ENCODE measurements around a stretch of chr15.

DNA sequence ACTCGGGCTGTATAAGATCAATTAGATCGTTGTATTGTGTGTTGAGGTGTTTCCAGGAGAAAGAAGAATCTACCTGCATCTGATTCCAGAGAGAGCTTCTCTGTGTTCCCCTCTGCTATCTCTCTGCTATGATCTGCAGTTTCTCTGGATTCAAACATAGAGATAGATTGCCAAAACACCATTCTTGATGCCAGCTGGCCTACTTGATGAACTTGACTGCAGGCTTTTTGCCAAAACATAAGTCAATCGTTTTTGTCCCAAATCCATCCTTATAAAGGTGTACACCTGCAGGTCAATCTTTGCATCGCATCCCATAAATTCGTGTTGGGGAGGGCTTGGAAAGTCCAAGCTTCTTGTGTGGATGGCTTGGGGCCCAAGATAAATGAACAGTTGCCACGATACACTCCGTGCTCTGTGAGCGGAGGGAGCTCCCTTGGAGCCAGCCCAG lies 2.8 kb downstream of the CERS3 start:
- PRO-cap, 2 experiments: peak in 1 of 2 experiments; most common plus-strand start position 181 of the sequence (in 1); most common minus-strand start position 135 of the sequence (in 1)

DNA sequence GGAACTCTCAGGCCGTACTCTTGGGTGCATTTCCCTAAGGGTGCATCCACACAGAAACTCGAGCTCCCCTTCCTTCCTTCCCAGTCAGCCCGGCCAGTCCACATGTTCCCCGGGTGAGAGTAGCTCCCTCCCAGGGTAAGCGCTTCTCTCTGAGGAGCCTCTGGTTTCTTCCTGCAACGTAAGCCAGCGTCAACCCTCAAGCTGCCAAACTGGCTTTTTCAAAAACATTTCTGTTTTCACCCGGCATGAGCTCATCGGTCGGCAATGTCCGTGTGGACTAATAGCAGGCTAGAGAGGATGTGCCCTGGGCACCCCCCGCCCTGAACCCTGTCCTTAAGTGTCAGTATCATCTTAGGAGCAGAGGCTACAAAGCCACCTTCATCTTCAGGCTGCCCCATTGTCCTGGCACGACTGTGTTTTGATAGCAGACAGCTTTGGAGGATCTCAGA lies 9.7 kb downstream of the ALDH1A3 start:
- PRO-cap, 2 experiments: no peak in any of the 2 experiments

GRCh38 chr15:100928714-100929492 lies 9.7 kb downstream of the LRRK1 start:
- PRO-cap, 2 experiments: no peak in any of the 2 experiments

GRCh38 chr15:100929528-100930236 lies 10.5 kb downstream of the LRRK1 start:
- PRO-cap, 2 experiments: no peak in any of the 2 experiments

DNA sequence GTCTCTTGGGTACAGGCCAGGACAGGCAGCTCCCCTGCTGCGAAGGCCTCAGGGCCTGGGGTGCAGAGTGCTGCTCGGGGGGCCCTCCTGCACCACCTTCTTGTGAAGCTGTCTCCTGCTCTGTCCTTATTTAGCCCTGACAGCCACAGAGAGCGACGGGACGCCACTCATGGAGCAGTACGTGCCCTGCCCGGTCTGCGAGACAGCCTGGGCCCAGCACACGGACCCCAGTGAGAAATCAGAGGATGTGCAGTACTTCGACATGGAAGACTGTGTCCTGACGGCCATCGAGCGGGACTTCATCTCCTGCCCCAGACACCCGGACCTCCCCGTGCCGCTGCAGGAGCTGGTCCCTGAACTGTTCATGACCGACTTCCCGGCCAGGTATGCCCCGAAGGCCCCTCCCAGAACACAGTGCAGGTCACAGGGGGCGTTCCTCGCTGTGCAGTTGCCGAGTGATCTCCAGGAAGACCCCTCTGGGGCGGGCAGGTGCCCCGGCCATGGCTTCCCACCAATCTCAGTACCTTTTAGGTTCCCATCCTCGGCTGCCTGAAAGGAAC lies 132.5 kb downstream of the LRRK1 start:
- PRO-cap, 2 experiments: no peak in any of the 2 experiments

DNA sequence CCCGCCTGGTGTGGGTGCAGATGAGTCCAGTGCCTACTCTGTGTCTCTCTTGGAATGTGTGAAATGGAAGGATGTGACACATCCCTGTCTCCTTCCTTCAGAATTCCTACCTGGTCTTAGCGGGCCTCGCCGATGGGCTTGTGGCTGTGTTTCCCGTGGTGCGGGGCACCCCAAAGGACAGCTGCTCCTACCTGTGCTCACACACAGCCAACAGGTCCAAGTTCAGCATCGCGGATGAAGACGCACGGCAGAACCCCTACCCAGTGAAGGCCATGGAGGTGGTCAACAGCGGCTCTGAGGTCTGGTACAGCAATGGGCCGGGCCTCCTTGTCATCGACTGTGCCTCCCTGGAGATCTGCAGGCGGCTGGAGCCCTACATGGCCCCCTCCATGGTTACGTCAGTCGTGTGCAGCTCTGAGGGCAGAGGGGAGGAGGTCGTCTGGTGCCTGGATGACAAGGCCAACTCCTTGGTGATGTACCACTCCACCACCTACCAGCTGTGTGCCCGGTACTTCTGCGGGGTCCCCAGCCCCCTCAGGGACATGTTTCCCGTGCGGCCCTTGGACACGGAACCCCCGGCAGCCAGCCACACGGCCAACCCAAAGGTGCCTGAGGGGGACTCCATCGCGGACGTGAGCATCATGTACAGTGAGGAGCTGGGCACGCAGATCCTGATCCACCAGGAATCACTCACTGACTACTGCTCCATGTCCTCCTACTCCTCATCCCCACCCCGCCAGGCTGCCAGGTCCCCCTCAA lies 146.3 kb downstream of the LRRK1 start:
- PRO-cap, 2 experiments: no peak in any of the 2 experiments

- PRO-cap, 2 experiments: no peak in any of the 2 experiments
These were observed 165.4 kb downstream of the CHSY1 start for GRCh38 chr15:101086301-101086933.

DNA sequence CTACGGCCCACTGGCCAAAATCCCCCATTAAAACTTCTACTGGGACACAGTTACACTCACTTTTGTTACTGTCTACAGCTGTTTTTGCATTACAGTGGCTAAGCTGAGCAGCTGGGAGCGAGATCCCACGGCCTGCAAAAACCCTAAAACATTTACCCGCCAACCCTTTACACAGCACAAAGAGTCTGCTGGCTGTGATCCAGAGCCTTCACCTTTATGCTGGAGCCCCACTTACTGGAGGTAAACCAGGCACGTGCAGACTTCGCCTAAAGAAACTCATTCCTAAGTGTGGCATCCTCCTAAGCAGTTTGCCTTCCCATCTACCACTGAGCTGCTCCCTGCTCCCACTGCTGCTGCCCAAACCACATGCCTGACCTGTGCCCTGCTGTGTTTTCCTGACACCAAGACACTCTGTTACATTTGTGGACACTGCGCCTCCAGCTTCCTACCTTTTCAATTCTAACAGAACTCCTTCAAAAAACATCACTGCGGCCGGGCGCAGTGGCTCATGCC lies 53.1 kb downstream of the CHSY1 start:
- PRO-cap, 2 experiments: no peak in any of the 2 experiments

GRCh38 chr15:101207794-101208328 lies 44.0 kb downstream of the CHSY1 start:
- PRO-cap, 2 experiments: no peak in any of the 2 experiments

- PRO-cap, 2 experiments: no peak in any of the 2 experiments
These were observed 8.3 kb downstream of the CHSY1 start for GRCh38 chr15:101243273-101244228.

- PRO-cap, 2 experiments: no peak in any of the 2 experiments
These were observed 3.7 kb downstream of the CHSY1 start for GRCh38 chr15:101247907-101248740.

- PRO-cap, 2 experiments: no peak in any of the 2 experiments
These were observed 39.3 kb upstream of the SNRPA1 start for GRCh38 chr15:101334341-101334787.

GRCh38 chr15:101398198-101398912 lies 91.2 kb downstream of the PCSK6 start:
- PRO-cap, 2 experiments: no peak in any of the 2 experiments

DNA sequence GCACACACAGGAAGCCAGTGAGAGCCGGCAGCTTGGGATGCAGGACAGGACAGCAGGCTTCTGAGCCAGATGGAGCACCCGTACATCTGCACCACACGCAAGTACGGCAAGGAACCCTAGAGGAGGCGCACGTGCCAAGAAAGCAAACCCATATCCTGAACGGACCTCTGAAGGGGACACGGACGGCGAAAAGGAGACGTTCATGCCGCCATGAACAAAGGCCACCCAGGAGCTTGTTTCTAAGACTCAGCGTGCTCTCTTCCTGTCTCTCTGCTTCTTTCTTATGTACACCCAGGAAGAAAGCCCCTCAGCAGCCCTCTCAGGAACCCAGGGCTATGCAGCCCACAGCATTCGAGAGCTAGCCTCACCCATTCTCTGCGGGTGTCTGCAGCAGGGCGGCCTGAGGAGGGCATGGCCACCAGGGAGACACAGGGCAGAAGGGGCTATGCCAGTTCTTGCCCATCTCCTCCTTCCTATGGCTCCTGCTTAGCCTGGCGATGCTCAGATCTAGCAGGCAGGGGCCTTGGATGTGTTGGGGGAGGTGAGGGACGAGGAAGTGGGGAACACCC lies 81.4 kb downstream of the PCSK6 start:
- PRO-cap, 2 experiments: no peak in any of the 2 experiments

GRCh38 chr15:101500708-101501122 lies 11.2 kb upstream of the PCSK6 start:
- PRO-cap, 2 experiments: no peak in any of the 2 experiments

- PRO-cap, 2 experiments: no peak in any of the 2 experiments
These were observed 34.2 kb upstream of the PCSK6 start for GRCh38 chr15:101523552-101524270.

GRCh38 chr15:101782051-101782460 lies 21.3 kb upstream of the OR4F6 start:
- PRO-cap, 2 experiments: no peak in any of the 2 experiments

DNA sequence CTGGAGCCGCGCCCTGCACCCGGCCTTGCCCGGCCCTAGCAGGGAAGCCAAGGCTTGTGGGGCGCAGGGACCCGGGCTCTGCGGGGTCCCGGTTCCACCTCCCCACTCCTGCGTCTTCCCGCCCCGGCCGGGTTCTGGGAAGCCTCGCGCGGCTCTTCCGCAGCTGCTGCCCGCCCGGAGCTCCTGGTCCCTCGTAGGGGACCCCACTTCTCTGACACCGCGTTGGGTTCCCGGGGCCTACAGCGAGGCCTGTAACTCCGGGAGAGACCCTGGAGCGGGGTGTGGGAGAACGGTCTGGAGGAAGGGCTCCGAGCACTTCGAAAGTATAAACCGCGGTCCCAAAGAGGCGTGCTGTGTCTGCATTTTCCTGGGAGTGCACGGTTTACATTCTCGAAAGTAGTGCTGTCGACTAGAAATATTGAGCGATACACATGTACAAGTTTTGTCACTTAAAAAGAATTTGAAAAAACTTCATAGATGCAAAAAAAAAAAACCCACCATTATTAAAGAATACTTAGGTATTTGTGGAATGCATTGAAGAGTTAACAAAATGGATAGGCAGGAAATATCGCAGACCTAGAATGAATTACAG lies 150.0 kb downstream of the OR4F15 start:
- PRO-cap, 2 experiments: no peak in any of the 2 experiments